Uterus (tissue), 7 donors: ENCODE results near the gene CLDN10.

DNA sequence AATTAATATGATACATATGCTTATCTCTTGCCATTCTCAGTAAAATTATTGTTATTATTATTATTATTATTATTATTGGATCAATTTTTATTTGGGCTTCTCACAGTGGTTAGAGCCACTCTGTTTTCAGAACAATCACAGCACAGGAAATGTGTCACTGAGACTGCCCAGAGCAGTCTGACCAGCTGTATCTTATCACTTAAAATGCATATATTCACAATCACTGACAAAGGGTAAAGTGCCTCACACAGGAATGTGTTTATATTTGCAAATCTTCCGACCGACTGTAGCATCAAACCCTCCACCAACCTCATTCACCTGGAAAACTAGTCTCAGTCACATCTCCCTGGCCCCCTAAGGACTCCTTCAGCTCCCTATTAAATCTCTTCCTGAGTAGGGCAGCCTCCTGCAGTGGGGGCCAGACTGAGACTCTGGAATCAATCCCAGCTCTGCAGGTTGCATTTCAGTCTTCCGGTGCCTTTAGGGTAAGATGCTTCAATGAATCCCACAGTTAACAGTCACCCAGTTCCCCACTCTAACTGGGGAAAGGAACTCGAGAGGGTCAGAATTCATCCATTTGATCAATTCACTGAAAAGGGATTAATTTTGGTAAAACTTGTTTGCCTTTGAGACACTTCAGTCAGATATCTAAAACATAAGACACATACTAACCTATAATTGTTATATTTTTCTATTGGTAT, 738.2 kb upstream of the SLITRK5 start:
- PRO-cap, 4 experiments: no peak in any of the 4 experiments
- RAMPAGE, long total RNA, 2 experiments: no peak in any of the 2 experiments
- RRBS: no CpG with 5 or more reads among the region's 4 CpGs

DNA sequence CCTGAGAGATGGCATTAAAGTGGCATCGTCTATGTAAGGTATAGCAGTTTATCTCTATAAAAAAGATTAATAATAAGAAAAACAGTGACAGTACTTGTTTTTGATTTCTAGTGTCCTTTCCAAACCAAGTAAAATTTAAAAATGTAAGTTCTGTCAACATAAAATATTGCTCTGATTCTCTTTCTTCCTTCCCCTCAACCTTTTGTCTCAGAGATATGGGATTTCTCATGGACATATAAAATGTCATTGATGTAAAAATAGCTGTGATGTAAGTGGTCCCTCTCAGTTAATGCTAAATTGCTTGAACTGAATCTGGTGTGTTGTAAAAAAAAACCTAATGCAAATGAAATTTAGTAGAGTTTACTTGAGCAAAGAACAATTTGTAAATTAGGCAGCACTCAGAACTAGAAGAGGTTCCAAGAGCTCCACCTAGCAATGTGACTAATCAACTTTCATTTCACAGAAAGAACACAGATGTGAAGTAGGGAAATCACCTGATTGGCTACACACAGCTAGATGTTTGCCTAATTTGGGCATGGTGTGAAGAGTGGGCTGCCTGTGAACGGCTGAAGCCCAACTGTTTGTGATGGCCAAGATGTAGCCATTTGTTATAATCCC, 724.6 kb upstream of the SLITRK5 start:
- PRO-cap, 4 experiments: no peak in any of the 4 experiments
- RAMPAGE, long total RNA, 2 experiments: no peak in any of the 2 experiments
- RRBS: no CpG with 5 or more reads among the region's 2 CpGs

- PRO-cap, 4 experiments: no peak in any of the 4 experiments
- RAMPAGE, long total RNA, 2 experiments: no peak in any of the 2 experiments
- RRBS: 94% methylated on average over 5 of the region's 16 CpGs
These were observed 139.8 kb downstream of the SLITRK5 start for GRCh38 chr13:87810857-87811507.

DNA sequence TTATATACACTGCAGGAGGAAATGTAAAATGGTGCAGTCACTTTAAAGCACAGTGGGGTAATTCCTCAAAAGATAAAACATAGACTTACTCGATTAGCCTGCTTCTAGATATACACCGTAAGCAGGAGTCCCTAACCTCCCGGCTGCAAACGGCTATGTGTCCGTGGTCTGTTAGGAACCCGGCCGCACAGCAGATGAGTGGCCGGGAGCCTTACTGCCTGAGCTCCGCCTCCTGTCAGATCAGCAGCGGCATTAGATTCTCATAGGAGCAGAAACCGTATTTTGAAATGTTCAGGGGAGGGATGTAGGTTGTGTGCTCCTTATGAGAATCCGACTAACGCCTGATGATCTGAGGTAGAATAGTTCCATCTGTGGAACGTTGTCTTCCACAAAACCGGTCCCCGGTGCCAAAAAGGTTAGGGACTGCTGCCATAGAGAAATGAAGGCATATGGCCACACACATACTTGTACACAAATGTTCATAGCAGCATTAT, 1491.9 kb downstream of the SLITRK5 start:
- PRO-cap, 4 experiments: no peak in any of the 4 experiments
- RAMPAGE, long total RNA, 2 experiments: no peak in any of the 2 experiments
- RRBS: no CpG with 5 or more reads among the region's 16 CpGs

DNA sequence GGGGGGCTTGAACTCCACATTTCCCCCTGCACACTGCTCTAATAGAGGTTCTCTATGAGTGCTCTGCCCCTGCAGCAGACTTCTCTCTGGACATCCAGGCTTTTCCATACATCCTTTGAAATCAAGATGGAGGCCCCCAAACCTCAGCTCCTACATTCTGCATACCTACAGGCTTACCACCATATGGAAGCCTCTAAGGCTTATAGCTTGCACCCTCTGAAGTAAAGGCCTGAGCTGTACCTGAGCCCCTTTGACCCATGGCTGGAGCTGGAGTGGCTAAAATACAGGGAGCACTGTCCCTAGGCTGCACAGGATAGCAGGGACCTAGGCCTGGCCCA, 1137.1 kb upstream of the GPC5 start:
- PRO-cap, 4 experiments: peak in 2 of 4 experiments; most common plus-strand start position 115 of the sequence (in 2)
- RAMPAGE, long total RNA, 2 experiments: no peak in any of the 2 experiments

DNA sequence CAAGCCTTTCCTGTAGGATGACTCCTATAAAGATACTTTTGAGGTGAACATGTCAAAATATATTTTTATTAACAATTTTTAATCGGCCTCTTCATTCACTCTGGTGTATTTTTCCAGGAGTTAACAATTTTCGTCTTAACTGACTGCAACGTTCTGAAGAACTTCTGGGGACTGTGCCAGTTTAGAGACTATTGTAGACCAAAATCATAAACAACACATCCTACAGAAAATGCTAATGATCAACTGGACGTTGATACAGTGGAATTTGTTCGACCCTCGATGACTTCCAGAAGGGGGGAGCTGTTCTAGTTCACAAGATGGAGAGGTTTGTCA, 264.0 kb upstream of the GPC5 start:
- PRO-cap, 4 experiments: no peak in any of the 4 experiments
- RAMPAGE, long total RNA, 2 experiments: no peak in any of the 2 experiments
- RRBS: no CpG with 5 or more reads among the region's 6 CpGs

- PRO-cap, 4 experiments: no peak in any of the 4 experiments
- RAMPAGE, long total RNA, 2 experiments: no peak in any of the 2 experiments
- RRBS: no CpG with 5 or more reads among the region's 2 CpGs
These were observed 5.2 kb downstream of the GPC6 start for GRCh38 chr13:93231907-93232128.

- PRO-cap, 4 experiments: no peak in any of the 4 experiments
- RAMPAGE, long total RNA, 2 experiments: no peak in any of the 2 experiments
- RRBS: no CpG with 5 or more reads among the region's 3 CpGs
These were observed 135.2 kb downstream of the GPC6 start for GRCh38 chr13:93361594-93362450.

DNA sequence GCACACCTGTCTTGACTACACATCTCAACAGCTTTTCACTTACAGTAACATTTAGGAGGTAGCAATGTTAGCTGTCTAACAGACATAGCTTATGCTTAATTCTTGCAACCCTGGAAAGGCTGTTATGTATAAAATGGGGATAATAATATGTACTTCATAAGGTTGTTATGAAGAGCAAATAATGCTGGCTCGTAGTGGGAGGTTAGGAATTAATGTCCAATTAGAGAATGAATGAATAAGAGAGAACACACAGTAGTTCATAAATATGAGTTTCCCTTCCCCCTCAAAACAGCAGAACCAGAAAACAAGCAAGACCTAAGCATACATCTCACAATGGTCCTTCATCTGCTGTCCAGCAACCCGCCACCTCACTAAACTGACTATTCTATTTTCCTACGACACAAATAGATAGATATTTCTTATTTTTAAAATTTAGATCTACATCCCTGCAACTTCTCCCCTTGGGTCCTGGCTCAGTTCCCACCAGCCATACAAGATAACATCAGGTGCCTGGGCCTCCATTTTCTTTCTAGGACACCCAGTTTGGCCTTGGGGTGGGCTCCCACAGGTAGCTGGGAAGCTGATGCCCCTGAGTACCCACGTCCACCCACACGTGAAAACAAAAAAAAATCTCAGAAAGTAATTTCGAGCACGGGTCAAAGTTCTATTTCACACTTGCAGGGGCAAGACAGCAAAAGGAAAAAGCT, 47.7 kb downstream of the TGDS start:
- PRO-cap, 4 experiments: no peak in any of the 4 experiments
- RAMPAGE, long total RNA, 2 experiments: no peak in any of the 2 experiments
- RRBS: no CpG with 5 or more reads among the region's 7 CpGs

GRCh38 chr13:94548806-94549684, 46.9 kb downstream of the TGDS start:
- PRO-cap, 4 experiments: peak in 4 of 4 experiments; most common plus-strand start chr13:94549454 (in 4); most common minus-strand start chr13:94549406 (in 3)
- RAMPAGE, long total RNA, 2 experiments: no peak in any of the 2 experiments
- RRBS: 3% methylated on average over 11 of the region's 56 CpGs

- PRO-cap, 4 experiments: no peak in any of the 4 experiments
- RAMPAGE, long total RNA, 2 experiments: no peak in any of the 2 experiments
- RRBS: no CpG with 5 or more reads among the region's 14 CpGs
These were observed 1.9 kb downstream of the SOX21 start for GRCh38 chr13:94710348-94710855.

DNA sequence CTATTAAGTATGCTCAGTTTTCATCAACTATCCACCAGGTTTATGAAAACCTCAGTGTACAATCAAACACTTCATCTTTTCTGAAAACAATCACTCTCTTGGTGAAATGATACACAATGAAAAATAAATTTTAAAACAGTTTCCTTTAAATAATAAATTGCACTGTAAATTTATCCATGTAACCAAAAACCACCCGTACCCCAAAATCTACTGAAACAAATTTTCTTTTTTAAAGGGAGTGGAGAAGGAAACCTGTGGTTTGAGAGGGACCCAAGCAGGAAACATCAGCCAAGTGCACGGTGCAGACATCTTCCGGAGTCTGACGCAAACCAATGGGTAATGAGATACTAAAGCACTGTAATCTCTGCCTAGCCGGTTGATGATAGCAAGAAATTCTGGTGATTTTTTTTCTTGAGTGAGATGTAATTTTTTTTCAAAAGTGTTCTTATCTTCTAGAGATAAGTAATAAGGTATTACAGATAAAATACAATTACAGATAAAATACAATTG, 115.4 kb downstream of the ABCC4 start:
- PRO-cap, 4 experiments: no peak in any of the 4 experiments
- RAMPAGE, long total RNA, 2 experiments: no peak in any of the 2 experiments
- RRBS: no CpG with 5 or more reads among the region's 5 CpGs

GRCh38 chr13:95298205-95298548, 3.1 kb downstream of the ABCC4 start:
- PRO-cap, 4 experiments: no peak in any of the 4 experiments
- RAMPAGE, long total RNA, 2 experiments: no peak in any of the 2 experiments
- RRBS: no CpG with 5 or more reads among the region's 3 CpGs

DNA sequence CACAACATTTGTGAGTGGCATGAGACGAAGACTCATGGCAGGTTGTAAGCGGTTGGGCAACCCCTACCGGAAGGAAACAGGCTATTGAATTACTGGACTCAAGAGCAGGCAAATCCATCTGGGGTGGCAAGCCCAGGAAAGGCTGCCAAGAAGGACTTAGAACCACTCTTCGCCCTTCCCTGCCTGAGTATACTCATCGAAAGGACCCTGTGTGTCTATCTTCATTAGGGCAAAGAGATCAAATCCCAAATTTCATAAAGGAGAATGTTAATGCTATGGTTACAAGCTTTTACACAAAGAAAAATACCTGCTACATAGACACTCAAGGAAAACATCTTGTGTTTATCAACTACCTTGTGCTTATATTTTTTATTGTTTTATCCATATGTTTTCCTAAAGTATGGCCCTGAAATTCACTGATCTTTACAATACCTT, 22.2 kb upstream of the CLDN10 start:
- PRO-cap, 4 experiments: no peak in any of the 4 experiments
- RAMPAGE, long total RNA, 2 experiments: no peak in any of the 2 experiments
- RRBS: no CpG with 5 or more reads among the region's 5 CpGs

GRCh38 chr13:95551982-95553107, at the start of gene CLDN10:
Gene CLDN10 (plus strand): TSS chr13:95552720.
- PRO-cap, 4 experiments: peak in 3 of 4 experiments; most common plus-strand start chr13:95552694 (in 3); most common minus-strand start chr13:95552579 (in 1)
- RAMPAGE, long total RNA, 2 experiments: start-site peak on the plus strand in 2 of 2 experiments, at chr13:95552713-95552748 at its widest, 91 to 159 reads per replicate
- RRBS: 6% methylated on average over 34 of the region's 76 CpGs

GRCh38 chr13:97241335-97242599, 19.6 kb downstream of the MBNL2 start:
- PRO-cap, 4 experiments: no peak in any of the 4 experiments
- RAMPAGE, long total RNA, 2 experiments: no peak in any of the 2 experiments
- RRBS: no CpG with 5 or more reads among the region's 14 CpGs

GRCh38 chr13:97257634-97258504, 35.7 kb downstream of the MBNL2 start:
- PRO-cap, 4 experiments: peak in 2 of 4 experiments; most common plus-strand start chr13:97257987 (in 1); most common minus-strand start chr13:97257935 (in 2)
- RAMPAGE, long total RNA, 2 experiments: no peak in any of the 2 experiments
- RRBS: no CpG with 5 or more reads among the region's 14 CpGs

DNA sequence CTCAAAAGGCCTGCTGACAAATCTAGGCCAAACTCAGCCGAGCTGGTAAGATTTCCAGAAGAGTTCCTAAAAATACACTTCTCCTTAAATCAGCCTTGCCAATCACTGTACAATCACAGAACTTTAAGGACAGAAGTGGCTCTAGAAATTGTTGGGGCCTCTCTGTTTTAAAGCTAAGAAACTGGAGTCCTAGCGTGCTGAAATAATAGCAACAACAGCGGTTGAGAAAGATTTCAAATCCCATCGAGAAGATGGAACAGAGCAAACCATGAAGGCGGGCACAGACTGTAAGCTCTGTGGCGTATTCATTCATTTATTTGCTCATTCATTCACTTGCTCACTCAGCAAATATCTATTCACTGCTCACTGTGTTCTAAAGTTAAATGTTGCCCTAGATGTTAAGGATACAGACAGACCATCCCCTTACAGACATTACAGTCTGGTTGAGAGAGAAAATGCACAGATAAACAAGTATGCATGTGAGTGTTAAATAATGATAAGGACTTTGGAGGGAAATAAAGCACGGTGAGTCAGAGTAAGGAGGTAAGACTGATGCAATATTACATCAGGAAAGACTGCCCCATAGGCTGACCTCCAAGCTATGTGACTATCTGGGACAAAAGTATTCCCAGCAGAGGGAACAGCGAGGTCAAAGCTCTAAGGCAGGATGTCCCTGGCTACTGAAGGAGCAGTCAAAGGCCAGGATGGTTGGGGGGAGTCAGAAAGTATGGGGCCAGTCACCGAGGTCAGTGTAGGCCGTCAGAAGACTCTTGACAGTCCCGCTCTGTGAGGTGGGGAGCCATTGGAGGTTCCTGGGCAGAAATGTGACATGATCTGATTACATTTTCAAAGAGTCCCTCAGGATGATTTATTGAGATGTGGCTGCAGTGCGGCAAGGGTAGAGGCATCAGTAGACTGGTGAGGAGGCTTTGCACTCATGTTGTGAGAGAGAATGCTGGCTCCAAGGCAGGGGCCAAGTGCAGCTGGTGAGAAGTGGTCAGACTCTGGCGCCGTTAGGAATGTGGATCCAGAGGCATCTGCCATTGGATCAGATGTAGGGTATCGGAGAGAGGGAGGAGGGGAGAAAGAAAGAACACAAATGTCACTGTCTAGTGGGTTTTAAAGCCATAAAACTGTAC, 37.8 kb downstream of the MBNL2 start:
- PRO-cap, 4 experiments: peak in 1 of 4 experiments; most common plus-strand start position 634 of the sequence (in 1)
- RAMPAGE, long total RNA, 2 experiments: no peak in any of the 2 experiments
- RRBS: no CpG with 5 or more reads among the region's 15 CpGs

DNA sequence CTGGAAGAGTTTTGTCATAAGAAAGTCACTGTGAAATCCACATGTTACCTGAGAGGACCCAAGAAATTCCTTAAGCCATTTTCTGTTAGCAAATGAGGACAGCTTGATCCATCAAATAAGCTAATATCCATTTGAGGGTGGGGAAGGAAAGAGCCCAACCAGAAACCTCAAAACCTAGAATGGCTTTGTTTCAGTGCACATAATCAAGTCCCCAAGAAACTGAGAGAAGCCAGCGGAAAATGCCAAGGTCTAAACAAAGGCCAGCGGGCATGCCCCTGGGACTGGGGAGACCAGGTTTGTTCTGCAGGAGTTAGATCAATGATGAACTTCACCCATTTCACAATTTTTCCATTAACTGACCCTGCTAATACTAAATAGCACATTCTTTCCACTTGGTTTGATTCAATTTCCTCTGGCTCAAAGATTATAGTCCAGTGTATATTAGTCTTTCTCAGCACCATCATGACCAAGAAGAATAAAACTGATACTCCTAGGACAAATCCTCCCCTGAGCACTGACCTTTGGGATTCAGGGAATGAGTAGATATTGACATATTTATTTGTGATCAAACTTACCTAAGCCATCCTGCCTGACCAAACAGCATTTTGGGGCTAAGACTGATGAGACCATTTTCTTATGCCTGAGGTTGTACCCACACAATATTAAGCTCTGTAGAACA, 66.3 kb downstream of the MBNL2 start:
- PRO-cap, 4 experiments: no peak in any of the 4 experiments
- RAMPAGE, long total RNA, 2 experiments: no peak in any of the 2 experiments
- RRBS: no CpG with 5 or more reads among the region's 2 CpGs

DNA sequence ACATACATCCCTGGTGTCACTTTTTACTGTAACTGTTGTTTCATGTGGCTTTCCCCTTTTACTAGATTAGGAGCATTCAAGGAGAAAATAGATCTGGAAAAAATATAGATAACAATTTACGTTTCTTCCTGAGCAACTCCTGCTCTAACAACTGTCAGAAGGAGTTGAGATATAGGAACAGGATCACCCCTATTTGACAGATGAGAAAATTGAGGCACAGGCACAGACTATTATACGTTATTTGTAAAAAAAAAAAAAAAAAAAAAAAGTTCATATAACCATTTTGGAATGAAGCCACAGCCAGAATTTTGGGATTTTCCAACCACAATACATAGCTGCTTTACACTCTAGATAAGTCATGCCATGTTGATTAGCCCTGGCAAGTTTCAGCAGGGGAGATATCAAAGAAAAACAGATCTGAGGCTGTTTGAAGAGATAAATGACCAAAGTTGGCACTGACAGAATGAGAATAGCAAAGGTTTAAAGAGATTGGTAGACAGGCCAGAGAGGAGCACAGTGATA, 105.2 kb downstream of the MBNL2 start:
- PRO-cap, 4 experiments: no peak in any of the 4 experiments
- RAMPAGE, long total RNA, 2 experiments: start-site peak on the plus strand in 1 of 2 experiments, centred at position 232 of the sequence, 5 reads per replicate
- RRBS: no CpG with 5 or more reads among the region's 2 CpGs